Lower leg skin (tissue), 2 donors: ENCODE measurements around the gene CD180.

DNA sequence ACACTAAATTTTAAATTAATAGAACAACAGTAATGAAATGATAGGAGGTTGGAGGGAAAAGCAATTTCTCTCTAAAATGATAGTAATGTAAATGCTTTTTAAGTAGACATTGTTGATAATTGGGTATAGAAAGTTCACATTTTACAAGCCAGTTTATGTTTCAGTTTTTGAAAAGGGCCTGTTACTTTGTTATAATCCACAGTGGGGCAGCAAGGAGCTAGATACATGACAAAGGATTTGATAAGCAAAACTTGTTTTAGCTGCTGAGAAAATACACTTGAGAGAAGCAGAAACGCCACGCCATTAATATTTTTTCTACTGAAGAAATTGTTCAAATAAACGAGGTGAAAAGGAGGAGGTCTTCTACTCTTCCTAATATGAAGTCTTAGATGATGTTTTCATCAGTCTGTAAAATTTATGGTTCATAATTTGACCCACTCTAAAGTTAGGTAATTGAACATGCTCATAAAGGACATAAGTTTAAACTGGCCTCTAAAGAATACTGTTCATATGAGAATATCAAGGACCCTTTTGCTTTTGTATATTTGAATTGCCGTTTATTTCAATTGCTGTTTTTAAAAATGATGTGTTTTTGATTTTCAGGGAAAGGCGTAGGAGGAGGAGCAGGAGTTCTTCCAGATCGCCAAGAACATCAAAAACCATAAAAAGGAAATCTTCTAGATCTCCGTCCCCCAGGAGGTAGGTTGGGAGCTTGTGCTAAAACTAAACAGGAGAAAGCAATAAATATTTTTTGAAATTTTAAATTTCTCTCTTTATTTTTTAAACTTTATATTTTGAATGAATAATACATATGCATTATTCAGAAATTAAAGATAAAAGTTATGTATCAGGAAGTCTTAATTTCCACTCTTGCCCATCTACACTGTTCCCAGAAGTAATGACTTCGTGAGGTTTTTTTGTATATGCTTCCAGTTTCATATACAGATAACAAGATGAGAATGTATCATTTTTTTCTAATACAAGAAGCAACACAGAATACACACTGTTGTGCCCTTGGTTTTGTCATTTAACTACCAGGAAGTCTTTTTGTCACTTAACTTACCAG lies 30.6 kb downstream of the SREK1 start:
- PRO-cap, result no peak
- RAMPAGE, long total RNA, 2 experiments, result no peak in any of the 2 experiments

DNA sequence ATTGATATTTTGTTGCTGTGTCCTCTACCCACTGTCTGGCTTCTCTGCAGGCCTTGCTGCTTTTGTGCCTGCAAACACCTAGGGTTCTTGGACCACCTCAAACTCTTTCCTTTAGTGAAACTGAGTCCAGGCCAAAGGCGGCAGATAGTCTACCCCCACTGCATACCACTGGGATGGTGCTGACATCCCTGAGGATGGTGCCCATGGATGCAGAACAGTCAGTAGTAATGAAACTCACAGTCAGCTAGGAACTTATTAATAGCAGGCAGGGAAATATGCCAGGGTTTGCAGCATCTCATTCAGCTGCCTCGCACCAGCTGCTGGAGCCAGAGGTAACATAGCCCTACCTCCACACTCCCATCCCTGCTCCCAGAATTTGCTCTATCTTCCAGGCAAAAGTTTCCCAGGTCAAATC lies 189.1 kb downstream of the SREK1 start:
- PRO-cap, result no peak
- RAMPAGE, long total RNA, 2 experiments, result no peak in any of the 2 experiments

DNA sequence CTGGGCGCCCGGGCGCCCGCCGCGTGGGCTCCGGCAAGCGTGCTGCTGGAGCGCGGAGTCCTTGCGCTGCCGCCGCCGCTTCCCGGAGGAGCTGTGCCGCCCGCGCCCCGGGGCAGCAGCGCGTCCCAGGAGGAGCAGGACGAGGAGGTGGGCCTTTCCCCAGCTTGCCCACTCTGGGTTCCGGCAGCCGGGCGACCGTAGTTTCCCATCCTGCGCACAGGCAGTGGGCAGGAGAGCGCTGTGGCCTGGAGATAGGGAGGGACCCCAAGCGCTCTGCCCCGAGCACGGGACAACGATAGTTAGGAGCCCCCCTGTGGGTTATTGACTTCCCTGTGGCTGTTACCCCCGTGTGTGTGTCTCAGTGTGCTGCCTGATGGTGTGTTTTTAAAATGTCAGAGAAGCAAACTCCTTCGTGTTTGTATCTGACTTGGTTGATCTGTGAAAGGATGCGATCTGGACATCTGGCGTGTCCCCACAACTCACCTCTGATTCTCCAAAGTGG lies 730 bp downstream of the MAST4 start:
- PRO-cap, result no peak
- RAMPAGE, long total RNA, 2 experiments, result no peak in any of the 2 experiments

GRCh38 chr5:66647070-66647477 lies 50.9 kb downstream of the MAST4 start:
- PRO-cap, result no peak
- RAMPAGE, long total RNA, 2 experiments, result no peak in any of the 2 experiments

- PRO-cap, result no peak
- RAMPAGE, long total RNA, 2 experiments, result no peak in any of the 2 experiments
Measured at GRCh38 chr5:66689479-66690407, 93.5 kb downstream of the MAST4 start.

DNA sequence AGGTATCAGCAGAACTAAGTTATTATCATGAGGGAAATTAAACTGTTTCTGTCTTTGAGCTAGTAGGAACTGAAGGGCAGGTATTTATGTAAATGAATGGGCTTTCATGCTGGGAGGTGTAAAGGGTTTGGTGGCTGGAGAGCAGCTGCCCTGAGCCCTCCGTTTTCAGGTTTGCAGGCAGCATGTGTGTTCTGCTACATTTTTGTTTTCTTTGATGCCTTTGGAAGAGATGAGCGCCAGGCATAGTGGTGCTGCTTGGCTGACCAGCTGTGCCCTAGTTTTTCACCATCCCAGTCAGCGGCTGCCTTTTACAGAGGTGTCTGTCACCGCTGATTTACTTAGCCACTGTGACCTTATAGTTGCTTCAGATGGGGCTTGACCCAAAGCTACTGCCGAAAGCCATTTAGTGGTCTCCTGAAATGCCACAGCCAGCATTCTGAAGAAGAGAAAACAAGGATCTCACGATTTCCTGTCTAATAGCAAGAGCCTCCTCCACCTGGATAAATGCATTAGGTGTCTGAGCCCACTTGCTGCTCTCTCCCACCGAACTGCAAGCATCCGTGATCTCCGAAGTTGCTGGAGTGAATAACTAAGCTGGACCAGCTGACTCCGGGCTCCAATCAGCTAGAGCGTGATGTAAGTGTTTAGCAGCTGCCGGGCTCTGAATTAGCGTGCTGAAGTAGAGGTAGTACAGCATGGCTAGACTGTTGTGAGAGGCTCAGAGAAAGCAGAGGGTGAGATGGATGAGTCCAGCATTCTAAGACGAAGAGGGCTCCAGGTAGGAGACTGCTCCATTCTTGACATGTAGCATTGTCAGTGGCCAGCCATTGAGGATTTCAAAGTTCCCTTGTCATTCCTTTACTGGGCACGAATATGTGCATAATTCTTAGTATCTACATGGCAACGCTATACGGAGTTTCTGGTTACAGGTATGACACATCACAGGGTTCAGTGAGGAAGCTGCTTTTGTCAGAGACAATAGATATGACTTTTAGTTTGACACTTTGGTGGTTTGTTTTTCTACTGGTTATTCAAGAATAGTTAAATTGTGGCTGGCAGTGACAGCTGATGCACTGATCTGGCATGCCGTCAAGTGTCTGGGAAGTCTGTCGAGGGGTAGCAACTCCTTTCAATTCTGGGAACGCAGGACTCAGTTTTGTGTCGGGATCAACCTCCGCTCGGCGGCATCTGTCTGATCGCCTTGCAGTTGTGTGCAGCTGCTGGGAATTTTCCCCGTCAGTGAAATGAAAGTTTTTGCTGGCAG lies 232.3 kb downstream of the MAST4 start:
- PRO-cap, result bidirectional peak, plus-strand start at position 672 of the sequence, minus-strand start at position 575 of the sequence
- RAMPAGE, long total RNA, 2 experiments, result start-site peak on the plus strand in 1 of 2 experiments, centred at position 677 of the sequence, 51 reads per replicate

GRCh38 chr5:67006203-67006944 lies 190.2 kb downstream of the CD180 start:
- PRO-cap, result no peak
- RAMPAGE, long total RNA, 2 experiments, result no peak in any of the 2 experiments

GRCh38 chr5:67066867-67067375 lies 129.7 kb downstream of the CD180 start:
- PRO-cap, result no peak
- RAMPAGE, long total RNA, 2 experiments, result no peak in any of the 2 experiments

DNA sequence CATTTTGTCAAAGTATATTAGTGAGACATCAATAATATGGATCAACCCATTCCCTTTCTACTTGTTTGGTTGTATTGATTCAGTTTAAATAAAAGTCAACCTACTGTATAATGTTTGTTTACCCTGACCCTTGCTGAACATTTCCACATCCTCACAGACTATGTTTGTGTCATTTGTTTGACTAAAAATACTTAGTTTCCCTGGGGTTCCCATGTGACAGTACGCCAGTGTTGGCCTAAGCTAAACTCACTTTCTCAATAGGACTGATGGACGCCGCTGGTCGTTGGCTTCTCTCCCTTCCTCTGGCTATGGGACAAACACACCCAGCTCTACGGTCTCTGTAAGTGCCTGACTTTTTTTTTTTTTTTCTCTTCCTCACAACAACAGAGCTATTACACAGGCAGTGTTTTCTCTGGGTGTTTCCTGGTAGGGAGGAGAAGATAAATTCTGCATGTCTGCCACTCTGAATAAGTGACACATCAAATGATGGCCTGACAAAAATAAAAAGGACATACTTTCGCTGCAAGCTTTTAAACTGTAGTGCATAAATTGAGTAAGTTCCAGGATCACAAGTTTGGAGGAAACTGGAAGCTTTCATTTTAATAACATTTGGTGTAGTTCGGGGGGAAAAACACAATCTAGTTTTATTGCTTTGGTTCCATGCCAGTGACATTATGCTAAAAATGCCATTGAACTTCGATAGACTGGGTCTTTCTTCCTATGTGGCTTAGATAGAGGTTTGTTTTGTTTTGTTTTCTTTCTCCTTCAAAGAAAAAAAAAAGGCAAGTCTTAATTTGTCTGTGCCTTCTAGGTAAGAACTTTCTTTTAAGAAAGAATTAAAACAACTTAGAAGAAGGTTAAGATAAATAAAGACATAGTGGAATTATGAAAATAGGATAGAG lies 101.0 kb downstream of the CD180 start:
- PRO-cap, result bidirectional peak, plus-strand start at position 249 of the sequence, minus-strand start at position 159 of the sequence; bidirectional peak, plus-strand start at position 605 of the sequence, minus-strand start at position 304 of the sequence
- RAMPAGE, long total RNA, 2 experiments, result no peak in any of the 2 experiments

- PRO-cap, result no peak
- RAMPAGE, long total RNA, 2 experiments, result no peak in any of the 2 experiments
Measured at GRCh38 chr5:67196287-67197331, at the start of gene CD180. Gene CD180, minus strand, starts transcription at chr5:67196799.

GRCh38 chr5:67304625-67305005 lies 108.0 kb upstream of the CD180 start:
- PRO-cap, result no peak
- RAMPAGE, long total RNA, 2 experiments, result no peak in any of the 2 experiments

DNA sequence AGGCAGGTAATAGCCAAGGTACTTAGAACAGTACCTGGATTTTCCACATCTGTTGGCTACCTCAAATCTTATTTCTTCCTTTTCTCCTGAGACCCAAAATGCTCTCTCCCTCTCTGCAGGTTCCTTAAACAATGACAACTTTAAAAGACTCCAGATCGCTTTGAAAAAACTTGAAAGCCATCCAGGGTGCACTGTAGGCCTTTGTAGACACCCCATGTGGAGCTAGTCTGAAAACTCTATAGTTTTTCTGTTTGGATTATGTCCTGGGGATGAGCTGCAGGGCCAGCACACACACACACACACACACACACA lies 341.4 kb upstream of the CD180 start:
- PRO-cap, result no peak
- RAMPAGE, long total RNA, 2 experiments, result no peak in any of the 2 experiments

DNA sequence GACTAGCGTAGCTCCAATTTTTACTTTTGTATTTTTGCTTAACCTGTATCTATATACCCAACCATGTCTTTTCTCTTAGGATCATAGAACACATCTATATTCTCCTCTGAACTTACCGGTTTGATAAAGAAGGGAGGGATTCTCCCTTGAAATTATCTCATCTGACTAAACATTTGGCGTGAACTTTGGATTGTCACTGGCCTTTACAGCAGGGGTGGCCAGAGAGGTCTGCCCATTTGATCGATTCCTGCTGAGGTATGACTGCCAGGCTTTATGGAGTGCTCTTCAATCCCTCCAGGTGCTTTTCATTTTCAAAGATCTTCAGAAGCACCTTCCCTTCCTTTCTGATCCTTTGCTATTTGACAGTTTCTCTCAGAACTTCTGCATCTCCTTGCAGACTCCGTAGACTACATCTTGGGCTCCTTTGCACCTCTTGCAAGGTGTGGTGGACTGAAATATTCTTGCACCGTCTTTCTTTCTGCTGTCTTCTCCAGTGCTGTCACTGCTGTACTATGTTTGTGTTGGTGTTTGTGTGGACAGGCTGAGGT lies 409.7 kb upstream of the CD180 start:
- PRO-cap, result no peak
- RAMPAGE, long total RNA, 2 experiments, result no peak in any of the 2 experiments

GRCh38 chr5:67792741-67793400 lies 422.7 kb upstream of the PIK3R1 start:
- PRO-cap, result no peak
- RAMPAGE, long total RNA, 2 experiments, result no peak in any of the 2 experiments

- PRO-cap, result no peak
- RAMPAGE, long total RNA, 2 experiments, result no peak in any of the 2 experiments
Measured at GRCh38 chr5:67817659-67818600, 397.6 kb upstream of the PIK3R1 start.

DNA sequence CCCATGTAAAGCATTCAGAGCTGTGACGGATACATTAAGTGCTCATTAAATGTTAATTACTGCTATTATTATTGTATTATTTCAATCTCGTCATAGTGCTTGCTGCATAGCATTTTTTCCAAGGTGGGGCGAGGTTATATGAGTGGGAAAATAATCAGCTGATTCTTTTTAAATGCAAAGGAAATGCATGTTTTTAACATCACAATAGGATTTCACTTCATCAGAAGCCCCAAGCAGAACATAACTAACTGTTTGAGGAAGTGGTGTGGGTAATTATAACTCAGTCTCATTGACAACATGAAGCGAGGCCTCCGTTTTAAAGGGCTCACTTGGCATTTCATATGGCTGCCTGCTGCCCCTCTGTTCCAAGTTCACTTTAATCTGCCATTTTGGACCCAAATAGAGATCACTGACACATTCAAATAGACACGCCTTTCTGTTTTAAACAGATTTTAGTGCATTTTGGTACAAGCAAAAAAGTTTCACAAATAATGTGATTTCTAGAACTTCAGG lies 173.6 kb upstream of the PIK3R1 start:
- PRO-cap, result no peak
- RAMPAGE, long total RNA, 2 experiments, result no peak in any of the 2 experiments

GRCh38 chr5:68135057-68135358 lies 80.5 kb upstream of the PIK3R1 start:
- PRO-cap, result no peak
- RAMPAGE, long total RNA, 2 experiments, result no peak in any of the 2 experiments

- PRO-cap, result no peak
- RAMPAGE, long total RNA, 2 experiments, result no peak in any of the 2 experiments
Measured at GRCh38 chr5:68265808-68266445, 50.4 kb downstream of the PIK3R1 start.

DNA sequence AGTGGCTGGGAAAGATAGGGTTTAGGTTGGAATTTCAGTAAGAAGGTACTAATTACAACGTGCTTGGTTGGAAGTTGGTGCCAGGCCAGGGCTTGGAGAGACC lies 73.2 kb downstream of the PIK3R1 start:
- PRO-cap, result no peak
- RAMPAGE, long total RNA, 2 experiments, result no peak in any of the 2 experiments

DNA sequence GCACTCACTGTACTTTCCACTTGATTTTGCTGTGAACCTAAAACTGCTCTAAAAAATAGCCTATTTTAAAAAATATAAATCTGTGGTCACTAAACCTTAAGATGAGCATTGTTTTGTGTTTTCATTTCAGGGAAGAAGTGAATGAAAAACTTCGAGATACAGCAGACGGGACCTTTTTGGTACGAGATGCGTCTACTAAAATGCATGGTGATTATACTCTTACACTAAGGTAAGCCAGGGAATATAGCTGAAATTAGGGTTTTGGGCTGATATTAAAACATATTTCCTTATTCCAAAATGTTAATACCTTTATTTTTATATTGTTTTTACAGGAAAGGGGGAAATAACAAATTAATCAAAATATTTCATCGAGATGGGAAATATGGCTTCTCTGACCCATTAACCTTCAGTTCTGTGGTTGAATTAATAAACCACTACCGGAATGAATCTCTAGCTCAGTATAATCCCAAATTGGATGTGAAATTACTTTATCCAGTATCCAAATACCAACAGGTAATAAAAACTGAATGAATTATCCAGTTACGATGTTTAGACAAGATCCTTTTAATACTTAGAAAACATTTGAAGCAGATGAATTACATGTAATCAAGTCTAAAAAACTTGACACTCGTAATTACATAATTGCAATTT lies 77.5 kb downstream of the PIK3R1 start:
- PRO-cap, result no peak
- RAMPAGE, long total RNA, 2 experiments, result no peak in any of the 2 experiments